Epithelial cell of alveolus of lung (primary cell): ENCODE results near the genes TRIM51G, OR5D3P, OR5L1, OR5D16, OR10AG1, OR8K5 and APLNR.

DNA sequence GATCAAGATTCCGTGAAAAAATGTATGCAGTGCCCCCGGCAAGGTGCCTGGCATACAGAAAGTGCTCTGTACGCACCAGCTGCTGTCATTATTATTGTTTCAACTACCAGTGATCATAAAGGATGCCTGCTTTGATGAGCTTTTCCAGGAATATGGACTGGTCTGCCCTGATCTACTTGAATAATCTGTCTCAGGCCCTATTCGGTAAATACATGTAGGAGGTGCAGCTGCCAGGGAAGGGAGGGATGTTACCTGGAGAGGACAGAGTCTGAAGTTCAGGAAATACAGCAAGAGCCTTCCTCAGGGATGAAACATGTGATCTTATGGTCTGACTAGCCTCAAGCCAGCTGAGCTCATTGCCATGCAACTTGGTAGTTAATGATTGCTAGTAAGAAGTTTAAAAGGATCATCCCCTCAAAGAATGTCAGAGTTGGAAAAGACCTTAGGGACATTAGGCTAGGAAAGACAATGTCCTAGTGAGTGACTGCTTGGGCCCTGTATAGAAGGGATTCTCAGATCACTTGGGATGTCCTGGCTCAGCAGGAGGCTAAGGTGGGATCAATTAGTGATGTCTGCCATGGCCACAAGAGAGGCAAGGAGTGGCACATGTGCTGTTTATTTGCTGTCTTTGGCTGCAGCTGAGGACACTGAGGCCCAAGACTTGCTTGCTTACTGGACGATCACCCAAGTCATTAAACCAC is 18.4 kb downstream of the PTPRJ start:
- RAMPAGE, long total RNA, result no peak
- RRBS, result no CpG with 5 or more reads among the region's 5 CpGs

DNA sequence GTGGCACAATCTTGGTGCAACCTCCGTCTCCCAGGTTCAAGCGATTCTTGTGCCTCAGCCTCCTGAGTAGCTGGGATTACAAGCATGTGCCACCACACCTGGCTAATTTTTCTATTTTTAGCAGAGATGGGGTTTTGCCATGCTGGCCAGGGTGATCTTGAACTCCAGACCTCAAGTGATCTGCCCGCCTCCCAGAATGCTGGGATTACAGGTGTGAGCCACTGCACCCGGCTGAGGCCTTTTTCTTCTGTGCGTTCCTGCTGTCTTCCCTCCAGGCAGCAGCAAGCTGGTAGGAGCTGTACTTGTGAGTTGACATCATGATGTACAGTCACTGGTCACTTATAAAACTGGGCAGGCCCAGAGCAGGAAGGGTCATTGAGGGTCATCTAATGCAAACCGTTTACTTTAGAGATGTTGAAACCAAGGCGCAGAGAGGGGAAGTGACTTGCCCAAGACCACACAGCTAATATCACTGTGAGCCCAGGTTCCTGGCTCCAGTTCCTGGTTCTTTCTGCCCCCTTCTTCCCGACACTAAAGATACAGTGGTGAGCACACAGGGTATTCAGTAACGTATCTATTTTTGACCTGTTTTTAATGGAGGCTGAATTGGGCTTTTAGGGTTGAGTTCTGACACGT is 27.2 kb downstream of the PTPRJ start:
- RAMPAGE, long total RNA, result no peak
- RRBS, result no CpG with 5 or more reads among the region's 10 CpGs

DNA sequence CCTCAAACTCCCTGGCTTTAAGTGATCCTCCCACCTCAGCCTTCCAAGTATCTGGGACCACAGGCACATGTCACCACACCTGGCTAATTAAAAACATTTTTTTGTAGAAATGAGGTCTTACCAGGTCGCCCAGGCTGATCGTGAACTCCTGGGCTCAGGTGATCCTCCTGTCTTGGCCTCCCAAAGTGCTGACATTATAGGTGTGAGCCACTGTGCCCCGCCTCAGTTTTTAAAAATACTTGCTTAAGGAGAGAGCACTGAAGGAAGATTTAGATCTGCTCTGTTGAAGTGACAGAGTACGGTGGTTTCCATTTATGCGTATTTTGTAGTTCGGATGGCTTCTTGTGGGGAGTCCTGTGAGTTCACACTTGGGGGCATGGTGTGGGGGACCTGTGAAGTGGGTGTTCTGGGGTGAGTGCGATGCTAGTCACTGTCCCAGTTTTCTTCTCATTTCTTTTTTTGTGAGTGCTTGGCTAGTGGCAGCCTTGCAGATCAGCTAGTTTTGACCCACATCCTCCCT is 31.4 kb downstream of the PTPRJ start:
- RAMPAGE, long total RNA, result no peak
- RRBS, result no CpG with 5 or more reads among the region's 7 CpGs

GRCh38 chr11:48094312-48094773 is 114.0 kb downstream of the PTPRJ start:
- RAMPAGE, long total RNA, result no peak
- RRBS, result no CpG with 5 or more reads among the region's 5 CpGs

DNA sequence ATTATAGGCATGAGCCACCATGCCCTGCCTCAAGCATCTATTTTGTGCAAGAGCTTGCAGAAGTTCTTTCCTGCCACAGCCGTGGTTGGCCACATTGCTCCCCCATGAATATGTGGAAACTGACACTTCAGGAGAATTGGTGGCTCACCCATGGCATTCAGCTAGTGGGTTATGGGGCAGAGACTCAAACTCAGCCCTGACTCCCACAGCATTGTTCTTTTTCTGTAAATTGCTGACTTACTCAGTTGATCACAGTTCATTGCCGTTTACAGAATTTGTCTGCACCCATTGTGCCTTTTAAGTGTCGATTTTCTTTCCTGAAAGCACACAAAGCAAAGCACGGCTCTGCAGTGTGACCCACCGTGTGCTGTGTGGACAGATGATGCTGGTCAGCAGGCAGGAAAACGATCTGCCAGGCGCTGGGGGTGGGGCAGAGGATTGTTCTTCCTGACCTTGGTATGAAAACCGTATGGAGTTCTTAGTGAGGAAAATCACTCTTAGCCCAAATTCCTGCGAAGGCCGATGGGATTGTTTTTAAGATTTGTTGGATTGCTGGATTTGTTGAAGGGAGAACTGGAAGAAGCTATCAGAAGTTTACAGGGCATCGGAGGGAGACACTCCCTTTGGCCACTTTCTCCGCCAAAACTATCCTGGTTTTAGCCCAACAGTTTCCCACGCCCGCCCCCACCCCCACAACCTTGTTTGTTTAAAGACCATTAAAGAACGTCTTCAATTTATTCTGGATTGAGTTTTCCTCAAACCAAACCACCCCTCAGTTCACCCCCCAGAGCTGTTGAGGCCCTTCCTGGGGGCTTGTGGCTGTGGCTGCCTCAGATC is 115.7 kb downstream of the PTPRJ start:
- RAMPAGE, long total RNA, result no peak
- RRBS, result no CpG with 5 or more reads among the region's 15 CpGs

GRCh38 chr11:48983790-48984173 is at the start of gene TRIM51G:
TSS of gene TRIM51G (minus strand) at chr11:48983885.
- RAMPAGE, long total RNA, result no peak

GRCh38 chr11:55723363-55724015 is at the start of gene OR5D3P:
TSS of gene OR5D3P (plus strand) at chr11:55723776.
- RAMPAGE, long total RNA, result no peak
- RRBS, result no CpG with 5 or more reads among the region's 5 CpGs

DNA sequence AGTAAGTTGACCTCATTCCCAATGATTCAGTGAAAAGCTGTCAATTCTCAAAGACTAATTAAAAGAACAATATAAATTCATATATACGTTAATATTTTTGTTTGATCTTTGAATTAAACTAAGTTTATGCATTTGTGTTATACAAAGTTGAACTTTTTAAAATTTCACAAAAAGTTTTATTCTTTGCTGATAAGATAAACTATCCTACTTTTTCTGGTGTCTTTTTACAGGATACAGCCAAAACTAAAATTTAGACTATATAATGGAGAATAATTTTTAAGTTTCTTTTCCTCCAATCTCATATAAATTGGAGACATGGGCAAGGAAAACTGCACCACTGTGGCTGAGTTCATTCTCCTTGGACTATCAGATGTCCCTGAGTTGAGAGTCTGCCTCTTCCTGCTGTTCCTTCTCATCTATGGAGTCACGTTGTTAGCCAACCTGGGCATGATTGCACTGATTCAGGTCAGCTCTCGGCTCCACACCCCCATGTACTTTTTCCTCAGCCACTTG is at the start of gene OR5L1:
OR5L1 (plus strand) TSS at position 216 of the 513 bp plus-strand sequence.
- RAMPAGE, long total RNA, result no peak
- RRBS, result no CpG with 5 or more reads among the region's 3 CpGs

GRCh38 chr11:55838548-55838882 is at the start of gene OR5D16:
TSS of gene OR5D16 (plus strand) at chr11:55838752.
- RAMPAGE, long total RNA, result no peak
- RRBS, result no CpG with 5 or more reads among the region's 4 CpGs

DNA sequence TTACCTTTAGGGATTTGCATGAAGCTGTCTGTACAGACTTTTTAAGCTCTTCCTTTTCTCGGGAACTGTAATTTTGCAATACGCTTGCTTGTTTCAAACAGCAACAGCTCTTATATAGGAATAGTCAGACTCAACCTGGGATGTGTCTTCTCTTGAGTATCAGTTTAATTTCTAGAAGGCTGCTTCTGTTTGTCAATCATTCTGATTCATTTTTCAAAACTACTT is at the start of gene OR10AG1:
OR10AG1 (minus strand) TSS at position 58 of the 225 bp plus-strand sequence.
- RAMPAGE, long total RNA, result no peak
- RRBS, result no CpG with 5 or more reads among the region's 2 CpGs

GRCh38 chr11:56160020-56160615 is at the start of gene OR8K5:
TSS of gene OR8K5 (minus strand) at chr11:56160317.
- RAMPAGE, long total RNA, result no peak
- RRBS, result no CpG with 5 or more reads among the region's 4 CpGs

DNA sequence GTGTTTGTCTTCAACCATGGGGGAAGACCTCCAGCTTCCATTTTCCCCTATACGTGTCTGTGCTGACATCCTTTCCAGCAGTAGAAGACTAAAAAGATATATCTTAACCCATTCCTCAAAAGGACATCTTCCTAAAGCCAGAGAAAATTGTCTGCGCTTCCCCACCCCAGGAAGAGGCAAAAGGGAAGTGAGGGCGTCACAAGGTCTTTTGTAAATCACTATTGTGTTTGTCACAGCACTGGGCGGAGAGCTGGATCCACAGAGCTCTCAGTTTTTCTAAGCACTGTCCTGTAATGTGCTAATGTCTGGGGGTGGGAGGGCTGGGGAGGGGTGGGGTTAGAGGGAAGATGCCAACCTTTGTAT is 9.5 kb downstream of the LRRC55 start:
- RAMPAGE, long total RNA, result no peak
- RRBS, result no CpG with 5 or more reads among the region's 4 CpGs

GRCh38 chr11:57237072-57237856 is at the start of gene APLNR:
TSS of gene APLNR (minus strand) at chr11:57237250.
- RAMPAGE, long total RNA, result no peak
- RRBS, result no CpG with 5 or more reads among the region's 9 CpGs

DNA sequence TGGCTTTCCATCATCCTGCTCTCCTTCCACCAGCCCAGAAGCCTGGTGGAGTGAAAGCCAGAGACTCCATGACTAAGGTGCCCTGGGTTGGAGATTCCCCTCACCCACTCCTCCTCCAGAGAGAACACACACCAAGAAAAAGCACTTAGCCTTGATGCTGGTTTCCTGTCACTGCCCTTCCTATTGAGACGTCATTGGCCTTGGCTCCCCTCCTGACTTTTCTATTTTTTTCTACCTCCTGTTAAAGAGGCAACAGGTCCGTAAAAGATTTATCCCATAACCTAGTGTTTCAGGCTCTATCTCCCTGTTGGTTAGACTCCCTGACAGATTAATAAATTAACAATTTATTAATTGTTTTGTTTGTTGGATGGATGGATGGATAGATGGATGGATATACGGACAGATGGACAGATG is 38.6 kb upstream of the APLNR start:
- RAMPAGE, long total RNA, result no peak
- RRBS, result no CpG with 5 or more reads among the region's 3 CpGs

GRCh38 chr11:57315673-57316528 is 8.9 kb downstream of the TNKS1BP1 start:
- RAMPAGE, long total RNA, result no peak
- RRBS, result no CpG with 5 or more reads among the region's 11 CpGs

DNA sequence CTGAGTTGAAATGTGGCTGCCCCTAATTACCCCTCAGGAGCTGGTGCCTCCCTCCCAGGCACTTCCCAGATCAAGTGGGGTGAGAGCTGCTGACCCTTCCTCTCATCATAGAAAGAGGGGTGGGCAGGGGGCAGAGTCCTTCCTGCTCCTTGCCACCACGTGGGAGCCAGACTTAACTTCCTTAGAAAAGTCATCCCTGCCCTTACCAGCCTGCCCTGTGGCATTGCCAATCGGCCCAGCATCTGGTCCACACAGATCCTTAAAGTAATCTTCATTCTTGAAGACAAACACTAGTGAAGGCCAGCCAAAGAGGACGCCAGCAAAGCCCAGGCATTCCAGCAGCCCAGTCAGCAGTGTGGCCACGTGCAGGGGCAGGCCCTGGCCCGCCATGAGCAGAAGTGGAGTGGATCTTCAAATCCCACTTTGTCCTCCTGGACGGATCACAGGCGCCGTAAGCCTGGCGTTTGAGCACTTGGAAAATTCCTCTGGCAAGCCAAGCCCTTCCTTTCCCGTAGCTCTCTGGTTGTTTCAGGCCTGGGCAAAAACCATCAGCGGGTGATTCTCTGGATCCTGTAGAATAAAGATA is 1.0 kb downstream of the SLC43A3 start:
- RAMPAGE, long total RNA, result no peak
- RRBS, result no CpG with 5 or more reads among the region's 11 CpGs

DNA sequence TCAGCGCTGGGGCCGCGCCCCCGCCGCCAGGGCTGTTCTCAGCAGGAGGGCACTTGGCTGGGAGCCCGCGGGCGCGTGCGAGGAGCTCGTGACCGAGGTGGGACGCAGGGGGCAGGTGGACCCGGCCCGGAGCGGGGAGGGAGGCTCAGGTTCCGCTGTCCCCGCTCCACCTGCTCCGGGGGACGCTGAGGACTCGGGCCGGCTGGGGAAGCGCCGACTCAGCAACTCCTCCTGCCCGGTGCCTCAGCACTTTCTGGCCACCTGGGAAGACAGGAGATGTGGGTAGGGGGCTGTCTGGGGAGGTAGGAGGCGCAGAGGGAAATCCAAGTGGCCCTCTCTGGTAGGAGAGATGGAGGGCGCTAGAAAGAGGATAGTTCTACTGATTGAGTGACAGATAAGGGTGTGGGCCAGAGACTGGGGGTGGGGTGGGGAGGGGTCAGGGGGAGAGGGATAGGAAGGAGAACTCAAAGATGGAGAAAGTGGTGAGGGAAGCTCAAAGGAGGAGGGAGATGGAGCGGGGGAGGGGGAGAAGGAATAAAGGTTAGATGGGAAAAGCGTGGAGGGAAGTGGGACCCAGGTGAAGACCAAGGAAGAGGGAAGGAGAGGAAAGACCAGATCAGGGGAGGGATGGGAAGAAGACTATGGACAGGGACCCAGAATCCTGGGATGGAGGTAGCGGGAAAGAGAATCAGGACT is 839 bp downstream of the RTN4RL2 start:
- RAMPAGE, long total RNA, result no peak
- RRBS, result 4% methylated on average over 5 of the region's 30 CpGs

DNA sequence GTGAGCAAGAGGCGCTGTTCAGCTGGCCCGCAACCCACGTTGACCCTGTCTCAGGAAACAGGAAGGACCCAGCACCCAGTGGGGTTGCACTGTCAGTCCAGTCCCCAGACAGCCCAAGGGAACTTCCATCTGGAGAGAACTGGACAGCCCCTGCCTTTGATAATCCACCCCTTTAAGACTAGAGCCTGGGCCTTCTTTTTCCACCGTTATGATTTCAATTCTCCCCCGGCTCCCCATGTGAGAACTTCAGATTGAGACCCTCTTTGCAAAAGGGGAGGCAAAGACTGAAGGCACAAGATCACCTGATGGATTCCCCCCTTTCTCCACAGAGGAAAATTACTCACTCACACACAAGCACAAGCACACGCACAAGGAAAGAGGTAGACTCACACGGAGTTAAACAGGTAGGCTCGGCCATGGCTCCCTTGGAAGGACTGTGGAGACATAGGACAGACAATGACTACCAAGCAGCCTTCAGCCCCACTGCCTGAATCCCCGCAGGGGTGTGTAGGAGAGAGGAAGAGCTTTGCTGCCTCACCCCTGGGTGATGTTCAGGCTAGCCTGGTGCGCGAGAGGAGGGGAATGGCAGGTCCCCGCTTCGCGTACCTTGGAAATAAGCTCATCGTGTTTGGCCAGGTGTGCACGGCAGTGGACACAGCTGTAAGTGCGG is 3.2 kb downstream of the YPEL4 start:
- RAMPAGE, long total RNA, result no peak
- RRBS, result no CpG with 5 or more reads among the region's 17 CpGs

DNA sequence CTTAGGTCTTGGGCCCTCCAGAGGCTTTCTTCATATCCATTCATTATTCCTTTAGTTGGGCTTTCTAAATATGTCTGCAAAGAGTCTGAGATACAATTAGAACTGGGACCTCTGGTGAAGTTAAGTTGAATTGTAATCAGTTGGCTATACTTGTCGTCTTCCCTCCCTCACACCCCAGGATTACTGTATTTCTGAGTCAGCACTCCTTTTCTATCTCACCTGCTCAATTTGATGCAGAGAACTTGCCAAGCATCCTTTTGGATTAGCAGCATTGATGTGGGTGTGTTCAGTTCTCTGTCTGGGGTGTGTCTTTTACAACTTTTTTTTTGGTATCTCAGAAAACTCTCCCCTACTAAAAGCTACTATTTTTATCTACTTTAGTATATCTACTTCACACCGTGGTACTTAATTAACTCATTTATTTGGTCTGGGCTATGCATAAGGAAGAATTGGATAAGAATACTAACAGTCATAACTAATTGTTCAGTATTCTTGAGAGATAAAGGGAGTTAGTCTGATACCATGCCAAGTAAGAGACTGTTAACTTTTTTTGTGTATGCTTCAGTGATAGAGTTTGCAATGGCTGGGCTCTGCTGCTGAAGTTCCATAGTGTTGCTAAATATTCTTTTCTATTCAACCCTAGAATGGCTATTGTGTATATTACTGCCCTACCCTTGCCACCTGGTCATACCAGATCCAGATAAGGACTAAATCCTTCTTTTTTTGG is 15.1 kb downstream of the CTNND1 start:
- RAMPAGE, long total RNA, result no peak
- RRBS, result no CpG with 5 or more reads among the region's 2 CpGs

GRCh38 chr11:57875000-57875486 is 113.4 kb downstream of the CTNND1 start:
- RAMPAGE, long total RNA, result no peak
- RRBS, result no CpG with 5 or more reads among the region's 12 CpGs